Retinal pigment epithelial cell (primary cell): ENCODE results near the genes MRPL23 and INS.

GRCh38 chr11:1660026-1660593, 30.5 kb downstream of the KRTAP5-5 start:
- RRBS: no CpG with 5 or more reads among the region's 13 CpGs

DNA sequence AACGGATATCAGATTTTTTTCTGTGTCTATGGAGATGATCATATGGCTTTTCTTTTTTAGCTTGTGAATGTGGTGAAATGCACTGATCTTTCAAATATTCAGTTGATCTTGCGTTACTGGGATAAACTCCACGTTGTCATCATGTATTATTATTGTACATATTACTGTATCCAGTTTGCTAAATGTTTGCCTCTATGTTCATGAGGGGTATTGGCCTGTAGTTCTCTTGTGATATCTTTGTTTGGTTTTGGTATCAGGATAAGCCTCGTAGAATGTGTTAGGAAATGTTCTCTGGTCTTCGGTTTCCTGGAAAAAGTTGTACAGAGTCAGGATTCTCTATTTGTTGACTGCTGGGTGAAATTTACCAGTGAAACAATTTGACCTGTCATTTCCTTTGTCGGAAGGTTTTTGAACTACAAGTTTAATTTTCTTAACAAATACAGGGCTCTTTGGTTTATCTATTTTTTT, 23.2 kb upstream of the KRTAP5-6 start:
- RRBS: no CpG with 5 or more reads among the region's 6 CpGs

- RRBS: no CpG with 5 or more reads among the region's 10 CpGs
Observed at GRCh38 chr11:1685738-1686074, 11.3 kb upstream of the KRTAP5-6 start.

DNA sequence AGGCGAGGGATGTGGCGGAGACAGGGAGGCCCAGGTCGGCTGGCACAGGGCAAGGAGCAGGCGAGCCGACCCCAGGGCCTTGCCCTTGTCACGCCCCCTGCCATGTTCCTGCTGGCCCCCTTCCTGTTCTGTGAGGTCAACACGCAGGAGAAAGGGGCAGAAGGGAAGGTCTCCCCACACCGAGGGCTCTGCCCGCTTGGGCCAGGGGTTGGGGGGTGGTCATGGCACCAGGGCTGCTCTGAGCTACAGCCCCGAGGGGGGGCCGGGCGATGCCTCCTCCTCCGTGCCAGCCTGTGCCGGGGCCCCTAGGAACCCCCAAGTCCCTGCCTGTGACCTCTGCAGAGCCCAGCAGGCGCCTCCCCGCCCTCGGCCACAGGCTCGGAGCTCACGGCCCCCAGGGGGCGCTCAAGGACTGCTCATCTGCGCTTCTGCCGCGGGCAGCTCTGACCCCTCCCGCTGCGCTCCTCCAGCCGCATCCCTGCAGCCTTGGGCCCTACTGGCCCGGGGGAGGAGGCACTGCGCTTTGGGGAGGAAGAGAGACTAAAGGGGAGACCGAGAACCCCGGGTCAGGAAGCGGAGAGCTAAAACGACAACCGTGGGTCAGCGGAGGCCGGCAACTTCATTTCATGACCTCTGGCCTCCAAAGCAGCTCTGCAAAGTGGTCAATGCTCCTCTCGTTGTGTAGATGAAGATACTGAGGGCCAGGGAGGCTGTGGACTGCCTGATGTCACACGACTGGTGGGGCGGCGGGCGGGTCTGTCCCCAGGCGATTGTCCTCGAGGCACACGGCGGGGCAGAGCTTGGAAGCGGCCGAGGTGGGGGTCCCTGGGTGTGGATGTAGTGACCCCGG, 3.0 kb upstream of the KRTAP5-6 start:
- RRBS: 16% methylated on average over 10 of the region's 47 CpGs

- RRBS: 91% methylated on average over 12 of the region's 21 CpGs
Observed at GRCh38 chr11:1842444-1843093, 3.8 kb downstream of the TNNI2 start.

DNA sequence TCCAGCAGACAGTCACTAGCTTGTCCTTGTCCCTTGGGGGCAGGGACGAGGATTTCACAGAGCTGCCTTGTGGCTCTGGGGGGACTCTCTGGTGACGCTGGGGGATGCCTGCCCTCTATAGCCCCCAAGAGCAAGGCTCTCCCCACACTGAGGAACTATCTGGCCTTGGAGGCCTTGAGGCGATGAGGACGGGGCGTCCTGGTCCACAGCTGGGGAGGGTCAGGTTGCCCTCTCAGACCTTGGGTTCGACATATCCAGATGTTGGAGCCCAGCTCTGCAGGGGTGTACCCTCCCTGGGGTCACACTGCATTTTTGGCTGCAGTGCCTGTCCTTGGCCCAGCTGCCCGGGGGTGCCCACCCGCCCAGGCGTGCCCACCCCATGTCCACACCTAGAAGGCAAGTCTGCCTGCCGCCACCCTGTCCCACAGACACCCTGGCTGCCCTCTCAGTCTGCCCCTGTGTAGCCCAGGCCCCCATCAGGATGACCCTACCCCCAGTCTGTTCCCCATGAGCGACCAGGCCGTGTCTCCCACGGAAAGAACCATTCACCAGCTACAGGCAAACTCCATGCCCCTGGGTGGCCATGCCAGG, 2.9 kb downstream of the LSP1 start:
- RRBS: no CpG with 5 or more reads among the region's 13 CpGs

GRCh38 chr11:1869315-1869848, 16.5 kb downstream of the LSP1 start:
- RRBS: 74% methylated on average over 7 of the region's 23 CpGs

- RRBS: no CpG with 5 or more reads among the region's 20 CpGs
Observed at GRCh38 chr11:1943631-1944267, 3.4 kb upstream of the MRPL23 start.

DNA sequence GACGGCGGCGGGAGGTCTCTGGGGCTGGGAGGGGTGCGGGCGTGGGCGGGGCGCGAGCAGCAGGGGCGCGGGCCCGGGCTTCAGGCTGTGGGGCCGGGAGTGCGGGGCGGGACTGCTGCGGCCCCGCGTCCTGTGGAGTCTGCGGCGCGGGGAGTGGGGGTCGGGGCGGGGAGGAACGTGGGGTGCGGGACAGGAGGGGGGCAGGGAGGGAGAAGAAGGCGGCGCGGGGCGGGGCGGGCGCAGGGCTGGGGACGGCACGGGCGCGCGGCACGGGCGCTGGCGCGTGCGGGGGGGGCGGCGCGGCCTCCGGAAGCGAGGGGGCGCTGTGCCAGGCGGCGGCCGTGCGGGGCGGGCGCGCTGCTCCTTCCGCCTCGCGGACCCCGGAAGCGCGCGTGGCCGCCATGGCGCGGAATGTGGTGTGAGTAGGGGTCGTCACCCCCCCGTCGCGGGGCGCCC, at the start of gene MRPL23:
TSS of gene MRPL23 (plus strand) at position 371 of the 456 bp plus-strand sequence.
- RRBS: 1% methylated on average over 20 of the region's 68 CpGs

DNA sequence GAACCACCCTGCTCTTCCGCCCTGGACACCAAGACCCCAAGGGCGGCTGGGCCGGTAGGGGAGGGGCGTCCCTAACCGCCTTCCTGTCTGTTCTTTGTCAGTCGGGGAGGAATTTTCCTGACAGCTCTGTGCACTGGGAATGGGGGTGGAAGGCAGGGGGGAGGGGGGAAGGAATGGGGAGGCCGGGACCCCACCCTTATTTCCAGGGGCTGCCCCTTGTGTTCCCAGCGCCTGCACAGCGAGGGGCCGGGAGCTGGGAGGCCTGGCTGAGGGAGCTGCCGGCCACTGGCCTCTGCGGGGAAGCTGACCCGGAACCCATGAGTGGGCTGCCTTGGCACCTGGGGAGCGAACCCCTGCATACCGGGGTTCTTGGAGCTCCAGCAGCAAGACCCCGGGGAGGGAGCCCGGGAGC, 46.9 kb downstream of the MRPL23 start:
- RRBS: 79% methylated on average over 7 of the region's 17 CpGs

- RRBS: no CpG with 5 or more reads among the region's 27 CpGs
Observed at GRCh38 chr11:2131516-2132433, 7.4 kb downstream of the IGF2 start.

GRCh38 chr11:2161141-2161360, at the start of gene INS:
Gene INS (minus strand): TSS chr11:2161209.
- RRBS: 85% methylated on average over 1 of the region's 5 CpGs

DNA sequence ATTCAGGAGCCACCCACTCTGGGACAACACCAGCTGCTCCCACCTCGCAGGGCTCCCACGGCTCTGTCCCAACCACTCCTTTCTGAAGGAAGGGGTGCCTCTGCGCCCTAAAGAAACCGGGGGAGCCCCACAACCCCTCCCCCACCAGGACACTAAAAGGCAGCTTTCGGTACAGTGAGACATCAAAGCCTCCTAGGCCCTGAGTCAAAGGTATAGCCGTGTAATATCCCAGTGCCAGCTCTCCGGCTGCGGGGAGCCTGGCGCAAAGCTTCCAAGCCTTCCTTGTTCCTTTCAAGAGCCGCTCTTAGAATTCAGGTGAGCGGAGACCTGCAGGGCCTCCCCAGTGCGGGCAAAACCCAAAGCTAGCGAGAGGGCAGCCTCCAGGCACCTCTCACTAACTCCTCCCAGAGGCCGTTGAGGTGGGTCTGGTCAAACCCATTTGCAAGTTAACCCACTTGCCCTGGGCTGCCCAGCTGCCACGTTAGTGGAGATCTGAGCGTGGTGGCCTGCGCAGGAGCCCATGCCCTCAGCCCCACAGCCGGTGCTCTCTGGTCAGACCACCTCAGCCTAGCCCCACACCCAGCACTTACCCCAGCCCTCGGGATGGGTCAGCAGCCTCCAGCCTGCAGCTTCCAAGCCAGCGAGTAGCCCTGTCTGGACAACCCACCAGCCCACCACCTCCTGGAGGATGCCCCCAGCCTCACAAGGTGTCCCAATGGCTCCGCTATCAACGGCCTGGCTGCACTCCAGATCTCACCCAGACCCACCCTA, 2.6 kb downstream of the ASCL2 start:
- RRBS: no CpG with 5 or more reads among the region's 22 CpGs

DNA sequence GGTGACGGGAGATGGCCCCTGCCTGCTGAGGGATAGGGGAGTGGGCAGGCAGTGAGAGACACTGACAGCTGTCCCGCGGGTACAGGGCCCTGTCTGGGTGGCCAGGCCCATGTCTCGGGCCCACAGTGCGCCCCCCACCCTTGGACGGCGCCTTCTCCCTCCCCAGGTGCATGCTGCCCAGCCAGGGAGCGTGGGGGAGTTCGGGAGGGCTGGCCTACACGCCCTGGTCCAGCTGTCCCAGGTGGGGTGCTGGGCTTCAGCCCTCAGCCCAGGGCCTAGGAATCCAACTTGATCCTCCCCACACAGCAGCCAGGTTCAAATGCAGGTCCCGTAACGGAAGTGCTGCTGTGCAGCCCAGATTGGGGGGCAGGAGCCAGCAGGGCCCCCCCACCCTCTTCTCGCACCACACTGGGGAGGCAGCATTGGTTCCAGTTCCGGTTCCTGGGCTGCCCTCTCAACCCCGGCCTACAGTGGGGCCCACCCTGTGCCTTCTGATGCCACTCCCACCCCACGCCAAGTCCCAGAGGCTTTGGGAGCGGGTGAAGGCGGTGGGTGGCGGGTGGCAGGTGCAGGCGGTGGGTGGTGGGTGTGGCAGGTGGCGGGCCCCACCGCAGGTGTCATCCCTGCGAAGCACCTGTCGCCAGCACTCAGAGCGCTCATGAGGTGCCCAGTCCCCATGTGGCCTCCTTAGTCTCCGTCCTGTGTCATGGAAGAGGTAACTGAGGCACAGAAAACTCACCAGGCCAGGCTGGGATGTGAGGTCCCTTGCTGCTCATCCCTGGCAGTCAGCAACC, 7.2 kb upstream of the TSSC4 start:
- RRBS: no CpG with 5 or more reads among the region's 26 CpGs

GRCh38 chr11:2394592-2395353, 5.8 kb upstream of the TSSC4 start:
- RRBS: 71% methylated on average over 3 of the region's 25 CpGs

DNA sequence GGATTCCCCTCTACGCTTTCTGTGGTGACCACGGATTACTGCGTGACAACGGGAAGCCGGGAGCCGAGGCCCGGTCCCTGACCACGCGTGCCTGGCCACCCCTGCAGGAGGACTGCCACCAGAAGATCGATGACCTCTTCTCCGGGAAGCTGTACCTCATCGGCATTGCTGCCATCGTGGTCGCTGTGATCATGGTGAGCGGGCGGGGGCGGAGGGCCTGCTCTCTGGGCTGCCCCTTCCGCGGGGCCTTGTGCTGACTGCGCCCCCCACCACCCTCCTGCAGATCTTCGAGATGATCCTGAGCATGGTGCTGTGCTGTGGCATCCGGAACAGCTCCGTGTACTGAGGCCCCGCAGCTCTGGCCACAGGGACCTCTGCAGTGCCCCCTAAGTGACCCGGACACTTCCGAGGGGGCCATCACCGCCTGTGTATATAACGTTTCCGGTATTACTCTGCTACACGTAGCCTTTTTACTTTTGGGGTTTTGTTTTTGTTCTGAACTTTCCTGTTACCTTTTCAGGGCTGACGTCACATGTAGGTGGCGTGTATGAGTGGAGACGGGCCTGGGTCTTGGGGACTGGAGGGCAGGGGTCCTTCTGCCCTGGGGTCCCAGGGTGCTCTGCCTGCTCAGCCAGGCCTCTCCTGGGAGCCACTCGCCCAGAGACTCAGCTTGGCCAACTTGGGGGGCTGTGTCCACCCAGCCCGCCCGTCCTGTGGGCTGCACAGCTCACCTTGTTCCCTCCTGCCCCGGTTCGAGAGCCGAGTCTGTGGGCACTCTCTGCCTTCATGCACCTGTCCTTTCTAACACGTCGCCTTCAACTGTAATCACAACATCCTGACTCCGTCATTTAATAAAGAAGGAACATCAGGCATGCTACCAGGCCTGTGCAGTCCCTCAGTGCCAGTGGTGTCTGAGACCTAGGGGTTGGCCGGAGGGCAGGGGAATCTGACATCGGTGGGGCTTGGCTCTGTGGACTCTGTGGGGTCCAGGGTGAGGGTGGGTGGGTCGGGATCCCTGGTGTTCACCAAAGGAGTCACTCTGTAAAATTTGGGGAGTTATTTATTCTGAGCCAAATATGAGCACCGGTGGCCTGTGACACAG, 3.7 kb upstream of the TSSC4 start:
- RRBS: 94% methylated on average over 9 of the region's 46 CpGs

DNA sequence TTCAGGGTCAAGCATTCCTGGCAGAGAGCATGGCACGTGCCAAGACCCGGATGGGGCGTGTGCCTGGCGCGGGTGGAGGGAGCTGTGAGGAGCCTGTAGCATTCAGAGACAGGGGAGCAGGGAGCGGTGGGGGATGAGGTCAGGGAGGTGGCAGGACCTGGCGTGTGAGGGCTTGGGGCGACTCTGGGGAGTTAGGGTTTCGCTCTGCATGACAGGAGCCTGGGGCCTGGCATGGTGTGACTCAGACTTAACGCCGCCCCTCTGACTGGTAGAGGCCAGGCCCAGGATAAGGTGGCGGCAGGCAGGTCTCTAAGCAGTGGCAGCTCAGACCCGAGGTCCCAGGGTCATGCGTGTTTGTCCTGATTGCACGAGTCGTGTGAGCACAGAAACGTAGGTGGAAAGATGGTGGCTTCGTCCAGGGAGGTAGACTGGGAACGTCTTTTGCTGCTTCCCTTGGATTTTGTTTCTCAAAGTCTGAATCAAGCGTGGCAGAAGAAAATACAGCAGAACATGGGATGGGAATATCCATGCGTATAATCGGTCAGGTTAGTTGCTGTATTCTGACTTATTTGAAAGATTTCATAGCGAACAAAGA, 103.1 kb downstream of the KCNQ1 start:
- RRBS: 88% methylated on average over 2 of the region's 23 CpGs

DNA sequence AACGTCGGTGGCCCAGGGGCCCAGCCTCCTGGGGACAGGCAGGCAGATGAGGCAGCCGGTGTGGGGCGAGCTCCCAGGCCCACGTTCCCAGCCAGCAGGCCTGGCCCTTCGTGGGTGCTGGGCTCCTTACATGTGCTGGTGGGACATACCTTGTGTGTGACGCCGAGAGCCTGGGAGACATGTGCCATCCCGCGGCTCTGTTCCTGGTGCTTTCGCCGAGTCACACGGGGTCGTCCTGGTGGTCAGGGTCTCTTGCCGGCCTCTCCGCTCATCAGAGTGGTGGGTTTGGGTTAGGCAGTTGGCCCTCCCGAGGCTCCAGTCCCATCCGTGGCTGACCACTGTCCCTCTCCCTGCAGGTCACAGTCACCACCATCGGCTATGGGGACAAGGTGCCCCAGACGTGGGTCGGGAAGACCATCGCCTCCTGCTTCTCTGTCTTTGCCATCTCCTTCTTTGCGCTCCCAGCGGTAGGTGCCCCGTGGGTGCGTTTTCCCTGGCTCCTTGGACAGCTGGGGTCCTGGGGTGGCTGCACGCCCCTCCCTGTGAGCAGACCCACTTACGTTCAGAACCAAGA, 138.4 kb downstream of the KCNQ1 start:
- RRBS: 75% methylated on average over 3 of the region's 28 CpGs

GRCh38 chr11:2699567-2700561, 185.7 kb downstream of the CDKN1C start:
- RRBS: 22% methylated on average over 37 of the region's 111 CpGs